Jejunum (tissue), 1 donor: ENCODE measurements around the gene SAXO1.

DNA sequence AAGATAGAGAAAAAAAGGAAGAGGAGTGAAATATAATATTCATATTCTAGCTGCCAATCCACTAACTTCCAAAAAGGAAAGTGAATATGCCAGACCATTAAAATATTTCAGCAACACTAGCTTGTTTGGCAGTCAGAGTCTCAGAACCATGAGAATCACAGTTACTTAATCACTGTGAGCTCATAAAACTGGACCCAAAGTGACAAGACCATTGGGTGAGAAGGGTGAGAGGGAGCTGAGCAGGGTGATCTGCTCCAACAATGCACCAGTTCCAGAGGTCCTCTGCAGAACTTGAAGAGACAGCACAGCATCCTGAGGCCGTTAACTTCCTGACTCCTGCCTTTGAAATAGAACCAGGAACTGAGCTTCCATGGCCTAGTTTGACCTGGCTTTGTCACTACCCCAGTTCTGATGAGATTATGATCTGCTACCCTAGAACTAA, 57.4 kb downstream of the NFIB start:
- PRO-cap = no peak

GRCh38 chr9:14348393-14349425, 34.8 kb upstream of the NFIB start:
- PRO-cap = no peak

GRCh38 chr9:14350650-14351193, 36.8 kb upstream of the NFIB start:
- PRO-cap = no peak

- PRO-cap = no peak
Measured at GRCh38 chr9:14353201-14353886, 39.4 kb upstream of the NFIB start.

- PRO-cap = no peak
Measured at GRCh38 chr9:14647563-14648458, 45.4 kb downstream of the ZDHHC21 start.

- PRO-cap = no peak
Measured at GRCh38 chr9:14650763-14651644, 42.2 kb downstream of the ZDHHC21 start.

GRCh38 chr9:15364927-15365414, 57.7 kb upstream of the SNAPC3 start:
- PRO-cap = no peak

GRCh38 chr9:15513854-15514097, 3.0 kb upstream of the PSIP1 start:
- PRO-cap = no peak

DNA sequence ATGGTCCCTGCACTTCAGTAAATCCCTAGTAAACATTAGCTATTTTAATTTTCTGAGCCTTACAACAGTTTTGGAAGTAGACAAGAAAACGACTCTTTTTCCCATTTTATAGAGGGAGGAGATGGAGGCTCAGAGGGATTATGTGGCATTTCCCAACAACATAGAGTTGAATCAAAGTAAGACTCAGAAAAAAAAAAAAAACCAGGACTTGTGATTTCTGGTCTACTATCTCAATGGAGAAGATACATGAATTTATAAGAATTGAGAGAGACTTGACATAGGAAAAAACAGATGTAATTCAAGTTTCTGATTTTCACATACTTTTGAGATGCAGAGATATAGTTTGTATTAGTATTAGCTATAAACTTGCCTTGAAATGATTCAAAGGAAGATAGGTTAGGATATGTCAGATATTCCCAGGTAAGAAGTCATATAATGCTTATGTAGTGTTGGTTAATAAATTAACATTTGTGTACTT, 365.4 kb downstream of the CCDC171 start:
- PRO-cap = unidirectional peak, plus-strand start at position 192 of the sequence

GRCh38 chr9:16100827-16101068, 547.9 kb downstream of the CCDC171 start:
- PRO-cap = no peak

GRCh38 chr9:16213686-16214330, 656.7 kb downstream of the BNC2 start:
- PRO-cap = no peak

GRCh38 chr9:16282453-16282836, 588.0 kb downstream of the BNC2 start:
- PRO-cap = no peak

GRCh38 chr9:16309469-16310376, 560.7 kb downstream of the BNC2 start:
- PRO-cap = no peak

DNA sequence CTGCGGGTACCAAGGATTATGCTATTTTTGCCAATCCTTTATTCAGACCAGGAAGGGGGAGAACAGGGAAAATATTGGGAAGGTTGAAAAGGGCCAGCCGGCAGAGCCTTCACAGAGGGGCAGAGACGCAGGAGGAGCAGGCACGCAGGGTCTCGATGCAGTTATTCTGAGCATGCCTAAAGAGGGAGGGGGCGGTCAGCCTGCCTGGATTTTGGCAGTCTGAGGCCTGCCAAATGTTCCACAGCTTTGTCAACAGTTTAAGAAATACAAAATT, 553.5 kb downstream of the BNC2 start:
- PRO-cap = no peak

DNA sequence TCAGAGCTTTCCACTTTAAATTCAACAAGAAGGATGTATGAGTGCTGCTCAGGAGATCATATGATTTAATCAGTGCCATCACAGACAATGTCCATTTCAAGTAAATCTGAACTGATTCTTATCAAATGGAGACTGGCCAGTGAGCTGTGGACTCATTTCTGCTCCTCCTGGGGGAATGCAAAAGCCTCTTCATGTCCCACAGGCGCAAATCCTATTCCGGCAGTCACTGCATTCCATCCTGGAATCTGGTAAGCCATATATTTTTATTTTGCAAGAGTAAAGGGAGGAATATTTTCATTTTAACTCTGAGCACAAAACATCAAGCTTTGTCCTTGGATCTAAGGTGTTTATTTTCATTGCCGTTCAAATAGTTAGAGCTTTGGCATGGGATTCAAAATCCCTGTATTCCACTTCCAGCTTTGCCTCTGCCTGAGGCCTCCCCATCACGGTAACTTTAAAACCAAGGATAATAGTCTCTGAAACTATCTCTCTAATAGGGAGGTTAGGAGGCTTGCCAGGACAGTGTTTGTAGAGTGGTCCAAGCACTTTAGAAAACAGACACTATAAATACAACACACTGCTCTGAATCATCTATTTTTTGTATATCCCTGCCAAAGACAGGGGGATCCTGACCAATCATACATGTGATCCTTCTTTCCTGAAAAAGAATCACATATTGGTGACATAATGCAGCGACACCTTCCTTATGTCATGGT, 327.0 kb downstream of the BNC2 start:
- PRO-cap = no peak

- PRO-cap = no peak
Measured at GRCh38 chr9:16653372-16654475, 216.7 kb downstream of the BNC2 start.

- PRO-cap = no peak
Measured at GRCh38 chr9:17988595-17988906, 409.7 kb downstream of the SH3GL2 start.

- PRO-cap = no peak
Measured at GRCh38 chr9:18383053-18383510, 90.9 kb upstream of the ADAMTSL1 start.

GRCh38 chr9:19019878-19020175, 13.2 kb downstream of the SAXO1 start:
- PRO-cap = no peak

GRCh38 chr9:19033019-19033630, at the start of gene SAXO1:
SAXO1 (minus strand) TSS chr9:19033209.
- PRO-cap = no peak